Cardiac atrium fibroblast (primary cell): ENCODE measurements around the gene TGIF1.

- RAMPAGE, long total RNA, result no peak
Observed at GRCh38 chr18:109025-109584, 49.3 kb upstream of the USP14 start.

- RAMPAGE, long total RNA, result no peak
Observed at GRCh38 chr18:136311-136934, 21.9 kb upstream of the USP14 start.

DNA sequence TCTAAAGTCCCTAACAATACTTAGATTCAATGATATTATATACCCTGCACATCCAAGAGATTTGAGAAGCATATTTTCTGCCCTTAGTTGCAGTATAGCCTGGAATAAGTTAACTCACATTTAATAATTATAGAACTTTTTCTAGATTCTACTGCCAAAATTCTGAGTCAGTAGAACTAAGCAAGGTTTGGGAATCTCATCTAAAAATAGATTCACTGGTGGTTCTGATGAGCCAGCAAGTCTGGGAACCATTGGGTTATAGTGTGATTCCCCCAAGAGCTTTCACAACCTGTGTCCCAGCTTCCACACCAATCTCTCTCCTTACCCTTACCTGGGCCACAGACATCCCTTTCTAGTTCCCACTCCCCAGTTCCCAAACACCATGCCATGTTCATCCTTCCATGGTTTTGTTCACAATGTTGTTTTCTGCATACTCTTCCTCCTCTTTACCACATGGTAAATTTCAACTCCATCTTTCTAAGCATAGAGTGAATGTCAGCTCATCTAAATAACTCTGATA, 6.1 kb downstream of the THOC1 start:
- RAMPAGE, long total RNA, result no peak

DNA sequence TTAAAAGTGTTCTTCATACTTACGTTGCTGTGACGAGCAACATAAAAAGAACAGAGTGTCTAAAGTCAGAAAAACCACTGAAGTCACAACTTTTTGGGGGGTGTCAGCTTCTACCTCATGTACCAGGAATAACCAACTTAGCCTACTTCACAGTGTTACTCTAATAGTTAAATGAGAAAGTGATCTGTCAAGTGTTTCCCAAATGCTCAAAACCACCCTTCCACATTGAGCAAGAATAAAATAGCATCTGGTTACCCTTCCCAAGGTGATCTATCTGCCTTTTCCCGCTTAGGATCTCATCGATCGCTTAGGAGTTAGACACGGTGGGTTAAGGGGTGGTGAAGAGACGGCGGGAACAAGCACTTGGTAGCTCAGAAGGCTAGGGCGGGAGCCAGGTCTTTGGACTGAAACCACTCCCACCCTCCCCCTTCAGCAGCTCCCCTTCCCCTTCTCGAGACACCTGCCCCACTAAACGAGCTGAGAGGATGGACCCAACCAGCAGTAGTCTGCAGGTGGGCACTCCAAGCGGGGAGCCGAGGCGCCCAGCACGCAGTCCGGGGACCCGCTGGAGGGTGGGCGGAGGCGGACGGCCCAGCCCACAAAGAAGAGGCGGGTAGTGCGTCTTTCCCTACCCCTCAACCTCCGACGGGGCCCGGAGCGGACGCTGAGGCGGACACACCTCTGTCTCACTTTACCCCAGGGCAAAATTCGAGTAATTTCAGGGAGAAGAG, 497 bp downstream of the THOC1 start:
- RAMPAGE, long total RNA, result no peak

DNA sequence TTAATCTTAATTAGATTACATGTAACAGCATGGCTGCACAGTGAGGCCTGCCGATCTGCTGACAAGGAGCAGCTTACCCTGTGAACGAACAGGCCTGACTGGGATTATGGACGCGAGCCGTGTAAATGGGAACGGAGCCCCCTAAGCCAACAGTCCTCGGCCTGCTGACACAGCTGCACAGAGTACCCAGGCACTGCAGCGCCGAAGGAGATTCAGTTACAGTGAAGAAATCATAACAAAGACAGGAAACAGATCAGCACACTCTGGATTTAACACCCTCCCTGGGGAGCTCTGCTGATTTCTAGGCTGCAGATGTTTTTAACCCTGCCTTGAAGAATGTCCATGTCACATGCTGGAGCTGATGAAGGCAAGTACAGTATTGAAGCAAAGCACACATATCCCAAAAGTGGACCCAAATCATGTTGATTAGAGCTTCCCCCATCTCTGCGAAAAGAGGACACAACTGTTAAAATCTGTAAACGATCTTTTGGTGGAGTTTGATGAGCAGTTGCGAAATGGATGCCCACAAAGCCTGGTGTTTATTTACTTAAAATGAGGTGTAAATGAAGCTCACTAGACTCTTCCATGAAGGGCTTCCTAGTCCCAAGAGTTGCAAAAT, 43.3 kb downstream of the COLEC12 start:
- RAMPAGE, long total RNA, result no peak

GRCh38 chr18:501497-501813, 954 bp upstream of the COLEC12 start:
- RAMPAGE, long total RNA, result no peak

GRCh38 chr18:690543-690889, 21.9 kb downstream of the ENOSF1 start:
- RAMPAGE, long total RNA, result no peak

- RAMPAGE, long total RNA, result no peak
Observed at GRCh38 chr18:811180-811762, 771 bp downstream of the YES1 start.

DNA sequence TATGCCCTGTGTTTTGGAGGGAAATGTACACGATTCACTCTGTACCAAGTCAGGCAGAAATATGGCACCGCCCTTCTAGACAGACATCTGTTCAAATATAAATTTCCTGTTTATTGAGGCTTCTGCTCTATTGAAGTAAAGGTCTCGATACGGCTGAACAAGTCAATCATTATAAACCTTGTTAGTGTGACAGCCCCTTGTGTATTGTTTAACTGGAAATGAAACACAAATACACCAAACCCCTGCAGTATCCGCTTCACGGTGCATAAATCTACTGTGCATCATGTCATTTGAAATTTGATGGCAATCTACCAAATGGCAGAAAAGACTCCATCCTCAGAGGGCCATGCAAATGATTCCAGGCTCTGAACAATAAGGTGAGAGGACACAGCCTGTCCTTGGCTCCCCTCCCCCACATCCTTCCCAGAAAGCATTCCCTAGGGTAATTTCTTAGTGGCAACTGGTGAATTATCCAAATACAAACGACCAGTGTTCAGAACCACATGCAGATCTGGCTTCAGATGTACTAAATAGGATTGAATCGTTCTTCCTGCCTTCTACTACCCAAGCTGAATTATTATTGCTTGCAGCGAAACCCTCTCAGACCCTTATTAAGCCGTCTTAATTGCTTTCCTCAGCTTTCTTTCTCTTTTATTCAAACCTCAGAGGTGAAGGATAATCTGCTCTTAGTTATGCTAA, 80.6 kb downstream of the ADCYAP1 start:
- RAMPAGE, long total RNA, result no peak

GRCh38 chr18:2657192-2657498, 1.6 kb downstream of the SMCHD1 start:
- RAMPAGE, long total RNA, result no peak

DNA sequence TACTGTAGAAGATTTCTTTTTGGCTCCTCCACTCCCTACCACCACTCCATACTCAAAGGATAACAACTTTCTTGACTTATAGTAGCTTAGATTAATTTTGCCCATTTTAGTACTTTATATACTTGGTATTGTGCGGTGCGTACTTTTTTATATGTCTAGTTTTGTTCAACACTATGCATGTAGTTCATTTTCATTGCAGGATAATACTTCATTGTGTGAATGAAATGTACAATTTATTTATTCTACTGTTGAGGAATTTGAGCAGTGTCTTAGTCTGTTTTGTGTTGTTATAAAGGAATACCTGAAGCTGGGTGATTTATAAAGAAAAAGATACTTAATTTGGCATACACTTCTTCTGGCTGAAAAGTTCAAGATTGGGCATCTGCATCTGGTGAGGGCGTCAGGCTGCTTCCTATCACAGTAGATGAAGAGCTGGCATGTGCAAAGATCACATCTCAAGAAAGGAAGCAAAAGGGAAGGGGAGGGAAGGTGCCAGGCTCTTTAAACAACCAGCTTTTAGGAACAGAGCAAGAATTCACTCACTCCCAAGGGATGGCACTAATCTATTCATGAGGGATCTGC, 60.0 kb upstream of the EMILIN2 start:
- RAMPAGE, long total RNA, result no peak

- RAMPAGE, long total RNA, result no peak
Observed at GRCh38 chr18:2911362-2912009, 64.7 kb downstream of the EMILIN2 start.

DNA sequence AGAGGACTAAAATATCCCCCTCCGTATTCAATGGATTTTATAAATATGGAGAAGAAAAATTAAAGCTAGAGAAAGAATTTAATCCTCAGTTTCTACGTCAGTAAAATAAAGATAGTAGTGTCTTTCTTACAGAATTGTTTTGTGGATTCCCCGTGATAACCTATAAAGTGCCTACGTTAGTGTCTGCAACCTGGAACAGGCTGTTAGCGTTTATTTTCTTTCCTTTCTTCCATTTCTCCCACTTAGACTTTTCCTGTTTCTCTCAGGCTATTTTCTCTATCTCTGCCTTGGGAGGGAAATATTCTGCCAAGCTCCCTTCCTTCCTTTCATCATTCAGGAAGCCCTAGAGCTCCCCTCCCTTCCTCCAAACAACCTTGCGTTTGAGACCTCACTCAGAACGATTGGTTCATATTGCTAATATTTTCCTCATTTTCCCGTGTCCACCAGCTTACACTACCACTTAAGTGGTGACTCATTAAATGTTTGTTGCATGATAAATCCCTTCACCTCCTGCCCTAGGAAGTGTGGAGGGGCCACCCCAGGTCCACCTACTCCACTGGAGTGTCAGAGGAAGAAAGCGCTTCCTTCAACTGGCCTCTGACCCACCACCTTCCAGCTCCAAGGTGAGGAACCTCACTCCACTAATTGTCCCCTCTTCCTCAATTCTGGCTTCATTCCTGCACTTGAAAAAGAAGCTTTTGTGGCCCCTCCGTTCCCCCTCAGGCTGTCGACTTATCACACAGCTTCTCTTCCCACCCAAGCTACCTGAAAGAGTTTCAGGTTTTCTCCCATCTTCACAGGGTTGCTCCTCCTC, 2.2 kb upstream of the LPIN2 start:
- RAMPAGE, long total RNA, result no peak

- RAMPAGE, long total RNA, result no peak
Observed at GRCh38 chr18:3119610-3120468, 99.9 kb downstream of the MYOM1 start.

- RAMPAGE, long total RNA, result no peak
Observed at GRCh38 chr18:3213475-3213972, 6.2 kb downstream of the MYOM1 start.

DNA sequence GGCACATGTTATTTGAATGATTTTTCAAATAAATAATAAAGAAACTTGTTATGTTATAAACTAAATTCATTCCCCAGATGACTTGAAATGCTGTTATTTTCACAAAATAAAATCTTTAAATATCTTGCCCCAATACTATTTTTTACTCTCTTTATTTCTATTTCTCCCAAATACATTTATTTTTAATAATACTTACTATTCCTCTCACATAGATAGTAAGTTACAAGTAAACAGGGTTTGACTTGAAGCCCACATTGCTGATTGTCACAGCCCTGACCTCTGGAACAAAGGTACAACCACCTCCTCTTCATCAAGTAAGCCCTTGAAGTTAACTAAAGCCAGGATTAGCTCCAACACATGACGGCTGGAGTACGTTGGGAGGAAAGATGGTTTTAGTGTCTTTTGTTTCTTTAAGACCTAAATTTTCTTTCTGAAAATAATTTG, 1.0 kb downstream of the MYOM1 start:
- RAMPAGE, long total RNA, result no peak

- RAMPAGE, long total RNA, result no peak
Observed at GRCh38 chr18:3233482-3233867, 13.7 kb upstream of the MYOM1 start.

DNA sequence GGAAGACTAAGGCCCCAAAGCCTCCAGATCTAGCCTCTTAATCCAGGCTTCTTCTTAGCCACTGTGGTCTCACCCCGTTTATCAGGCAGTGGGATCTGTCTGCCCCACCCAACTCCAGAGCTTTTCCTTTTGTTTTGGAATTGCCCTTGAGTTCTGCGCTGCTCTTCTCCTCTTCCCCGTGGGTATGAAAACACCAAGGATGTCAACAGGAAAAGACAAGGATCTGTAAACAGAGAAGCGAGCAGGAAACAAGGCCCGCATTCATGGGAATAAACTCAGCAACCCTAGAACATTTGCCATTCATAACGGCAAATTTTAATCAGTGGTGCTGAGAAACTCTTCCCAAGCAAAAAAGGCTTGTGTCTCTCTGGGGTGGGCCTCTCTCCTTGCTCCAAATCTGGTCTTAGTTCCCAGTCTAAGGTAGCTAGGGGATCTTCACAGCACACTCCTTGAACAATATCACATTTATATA, 21.5 kb downstream of the MYL12B start:
- RAMPAGE, long total RNA, result no peak

DNA sequence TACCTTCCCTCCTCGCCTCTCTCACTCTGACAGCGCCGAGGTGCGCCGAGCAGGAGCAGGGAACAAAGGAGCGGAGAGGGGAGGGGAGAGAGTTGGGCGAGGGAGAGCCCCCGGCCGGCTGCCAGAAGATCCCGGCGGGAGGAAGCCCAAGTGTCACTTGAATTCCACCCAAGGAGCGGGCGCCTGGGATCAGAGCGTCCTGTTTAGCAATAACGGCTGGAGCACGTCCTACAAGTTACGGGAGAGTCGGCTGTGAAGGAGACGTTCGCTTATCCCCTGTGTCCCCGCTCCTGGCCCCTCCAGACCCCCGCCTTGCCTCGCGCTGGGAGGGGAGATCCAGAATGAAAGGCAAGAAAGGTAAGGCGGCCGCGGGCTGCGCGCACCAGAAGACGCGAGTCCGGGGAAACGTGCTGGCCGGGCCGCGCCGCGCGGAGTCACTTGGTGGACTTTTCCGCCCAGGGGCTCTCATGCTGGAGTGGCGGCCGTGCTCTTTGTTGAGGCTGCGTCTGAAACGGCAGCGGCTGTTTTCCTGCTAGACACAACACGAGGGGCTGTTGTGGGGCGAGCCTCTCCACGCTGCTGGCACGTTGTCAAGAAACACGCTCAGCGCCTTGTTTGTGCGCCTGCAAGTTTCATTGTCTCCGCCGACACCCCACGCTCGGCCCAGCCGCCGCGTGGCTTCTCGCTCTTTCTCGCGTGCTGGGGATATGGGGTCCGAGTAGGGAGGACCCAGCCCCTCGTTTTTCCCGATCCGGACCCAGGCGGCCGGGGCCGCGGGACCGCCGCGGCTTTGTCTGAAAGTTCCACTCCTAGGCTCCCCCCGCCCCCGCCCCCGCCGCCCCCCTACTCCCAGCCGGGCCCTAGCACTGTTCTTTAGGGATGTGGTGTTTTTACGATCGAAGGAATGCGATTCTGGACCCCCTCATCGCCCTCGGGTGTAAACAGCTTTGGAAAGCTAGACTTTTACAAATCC, at the start of gene TGIF1:
TSS of gene TGIF1 (plus strand) at position 24 of the 973 bp plus-strand sequence.
- RAMPAGE, long total RNA, result start-site peak on the plus strand centred at position 39 of the sequence, 40 bp wide, 137 and 20 reads in 2 replicates

GRCh38 chr18:3458461-3459350, 8.7 kb downstream of the TGIF1 start:
- RAMPAGE, long total RNA, result no peak